Metastatic Breast Carcinoma in the Brain (tissue), 10 donors: ENCODE results near the genes TLCD3B, MAPK3, SULT1A3 and MYL11.

GRCh38 chr16:29152159-29153119 is 167.6 kb downstream of the LAT start:
- PRO-cap, 10 experiments, result no peak in any of the 10 experiments

DNA sequence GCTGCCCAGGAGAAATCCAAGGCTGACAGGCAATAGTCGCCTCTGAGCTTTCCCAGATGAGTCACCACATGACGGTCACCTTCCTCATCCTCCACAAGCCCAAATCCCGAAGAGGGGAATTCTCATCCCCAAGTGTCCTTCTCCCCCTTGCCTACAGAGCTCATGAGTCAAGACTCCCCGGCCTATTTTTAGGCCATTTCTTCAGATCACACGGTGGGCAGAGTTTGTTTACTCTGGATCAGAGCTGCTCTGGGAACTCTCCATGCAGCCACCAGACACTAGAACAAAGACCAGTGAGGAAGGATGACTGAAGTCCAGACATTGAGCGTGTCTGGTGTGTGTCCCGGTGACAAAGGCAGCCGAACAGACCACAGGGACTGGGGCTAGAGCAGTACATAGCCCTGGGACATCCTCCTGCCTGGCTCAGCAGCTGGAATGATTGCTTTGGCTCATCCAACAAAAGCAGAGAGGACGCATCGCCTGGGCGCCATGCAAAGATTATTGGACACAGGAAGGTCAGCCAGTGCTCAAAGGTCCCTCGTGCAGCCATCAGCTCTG is 134.4 kb downstream of the NPIPB11 start:
- PRO-cap, 10 experiments, result peak in 1 of 10 experiments; most common plus-strand start position 366 of the sequence (in 1)

DNA sequence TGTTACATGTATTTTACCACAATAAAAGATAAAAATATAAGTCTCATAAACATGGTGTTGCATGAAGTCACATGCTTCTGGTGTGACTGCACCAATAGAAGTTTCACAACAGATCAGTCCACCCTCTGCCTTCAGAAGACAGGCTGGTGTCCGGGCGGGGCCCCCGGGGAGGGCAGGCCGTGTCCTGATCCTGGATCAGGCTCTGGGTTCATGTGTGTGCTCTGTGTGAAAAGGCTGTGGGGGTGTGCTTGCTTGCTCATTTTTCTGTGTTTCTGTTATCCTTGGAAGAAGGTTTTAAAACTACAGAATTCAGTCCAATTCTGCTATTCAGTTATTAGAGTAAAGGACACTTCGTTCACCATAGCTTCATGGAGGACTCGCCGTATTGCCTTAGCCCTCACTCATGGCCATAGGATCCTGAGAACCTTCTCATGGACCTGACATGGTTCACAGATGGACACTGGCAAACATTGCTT is 106.3 kb downstream of the NPIPB11 start:
- PRO-cap, 10 experiments, result no peak in any of the 10 experiments

DNA sequence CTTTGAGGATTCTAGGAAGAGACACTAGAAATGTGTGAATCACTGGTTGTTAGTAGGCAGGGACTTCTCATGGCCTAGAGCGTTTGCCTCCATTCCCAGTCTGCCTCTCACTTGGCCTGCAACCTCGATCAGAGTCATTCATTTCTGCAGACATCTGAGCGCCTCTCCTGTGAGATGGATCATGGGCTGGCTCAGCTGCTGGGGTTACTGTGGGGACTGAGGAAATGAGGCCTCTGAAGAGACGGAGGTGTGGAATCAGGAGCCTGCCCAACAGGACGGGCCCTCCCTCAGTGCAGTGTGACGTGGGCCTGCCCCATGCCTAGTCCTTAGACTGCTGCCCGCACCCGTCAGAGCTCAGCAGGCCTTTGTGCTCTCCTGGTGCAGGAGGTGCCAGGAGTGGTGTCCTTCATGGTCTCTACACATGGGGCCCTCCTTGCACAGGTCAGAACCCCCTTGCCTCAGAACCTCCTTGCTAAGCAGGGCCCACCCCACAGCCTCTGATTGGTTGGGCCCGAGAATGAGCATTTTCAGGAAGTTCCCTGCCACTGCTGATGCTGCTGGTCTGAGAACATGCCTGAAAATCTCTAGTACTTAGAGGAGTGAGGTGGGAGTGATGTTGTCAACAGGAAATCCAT is 99.4 kb downstream of the NPIPB11 start:
- PRO-cap, 10 experiments, result no peak in any of the 10 experiments

DNA sequence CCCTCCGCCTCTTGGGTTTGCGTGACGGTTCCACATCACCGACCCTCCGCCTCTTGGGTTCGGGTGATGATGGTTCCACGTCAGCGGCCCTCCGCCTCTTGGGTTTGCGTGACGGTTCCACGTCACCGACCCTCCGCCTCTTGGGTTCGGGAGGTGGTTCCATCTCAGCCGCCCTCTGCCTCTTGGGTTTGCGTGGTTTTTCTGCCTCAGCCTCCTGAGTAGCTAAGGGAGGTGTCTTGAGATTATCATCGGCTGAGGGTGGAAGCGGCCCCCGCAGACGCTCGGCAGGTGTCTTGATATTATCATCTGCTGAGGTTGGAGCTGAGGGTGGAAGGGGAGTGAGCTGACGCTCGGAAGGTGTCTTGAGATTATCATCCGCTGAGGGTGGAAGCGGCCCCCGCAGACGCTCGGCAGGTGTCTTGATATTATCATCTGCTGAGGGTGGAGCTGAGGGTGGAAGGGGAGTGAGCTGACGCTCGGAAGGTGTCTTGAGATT is 25.0 kb downstream of the NPIPB11 start:
- PRO-cap, 10 experiments, result no peak in any of the 10 experiments

- PRO-cap, 10 experiments, result no peak in any of the 10 experiments
These were observed 2.5 kb downstream of the SPN start for GRCh38 chr16:29665431-29666107.

GRCh38 chr16:29709931-29710241 is 30.9 kb downstream of the QPRT start:
- PRO-cap, 10 experiments, result no peak in any of the 10 experiments

DNA sequence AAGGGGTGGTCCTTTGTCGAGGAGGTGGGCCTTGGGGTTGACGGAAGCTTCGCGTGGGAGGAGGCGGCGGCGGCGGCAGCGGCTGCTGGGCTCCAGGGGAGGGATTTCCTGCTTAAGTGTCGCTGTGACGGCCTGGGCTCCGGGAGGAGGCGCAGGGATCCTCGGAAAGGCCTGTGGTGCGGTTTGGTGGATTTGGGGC is 1.6 kb downstream of the MAZ start:
- PRO-cap, 10 experiments, result peak in 10 of 10 experiments; most common plus-strand start position 125 of the sequence (in 6)

GRCh38 chr16:29994741-29995536 is 478 bp downstream of the HIRIP3 start:
- PRO-cap, 10 experiments, result peak in 7 of 10 experiments; most common plus-strand start chr16:29995368 (in 6); most common minus-strand start chr16:29995225 (in 7)

GRCh38 chr16:30006984-30007472 is 3.8 kb downstream of the DOC2A start:
- PRO-cap, 10 experiments, result no peak in any of the 10 experiments

GRCh38 chr16:30030352-30031460 is at the start of gene TLCD3B:
TSS of gene TLCD3B (minus strand) at chr16:30031271.
- PRO-cap, 10 experiments, result peak in 7 of 10 experiments; most common plus-strand start chr16:30030991 (in 1); most common minus-strand start chr16:30031271 (in 7)

DNA sequence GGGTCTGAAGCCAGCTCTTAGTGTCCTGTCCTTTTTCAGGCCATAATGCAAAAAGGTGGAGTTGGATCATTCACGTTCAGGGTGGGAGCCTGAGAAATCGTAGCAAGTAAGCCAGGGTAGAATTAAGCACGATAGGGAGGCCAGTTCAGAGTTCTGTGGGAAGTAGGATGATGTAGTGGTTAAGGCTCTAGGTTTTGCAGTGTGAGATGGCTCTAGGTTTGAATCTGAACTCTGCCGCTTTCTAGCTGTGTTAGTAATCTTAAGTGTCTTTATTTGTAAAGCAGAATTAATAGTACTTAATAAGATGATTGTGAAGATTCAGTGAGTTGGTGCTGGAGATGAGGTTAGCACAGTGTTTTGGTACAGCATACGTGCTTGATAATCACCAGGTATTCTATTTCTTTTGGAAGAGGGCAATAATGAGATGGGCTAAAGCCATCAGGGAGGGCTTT is 1.2 kb downstream of the PPP4C start:
- PRO-cap, 10 experiments, result no peak in any of the 10 experiments

GRCh38 chr16:30104033-30105151 is 8.4 kb upstream of the YPEL3 start:
- PRO-cap, 10 experiments, result peak in 5 of 10 experiments; most common plus-strand start chr16:30104840 (in 3); most common minus-strand start chr16:30104784 (in 3)

GRCh38 chr16:30114243-30114944 is 1.1 kb upstream of the GDPD3 start:
- PRO-cap, 10 experiments, result no peak in any of the 10 experiments

GRCh38 chr16:30122449-30123878 is at the start of gene MAPK3:
TSS of gene MAPK3 (minus strand) at chr16:30123220.
- PRO-cap, 10 experiments, result peak in 10 of 10 experiments; most common plus-strand start chr16:30123384 (in 4); most common minus-strand start chr16:30122952 (in 8)

DNA sequence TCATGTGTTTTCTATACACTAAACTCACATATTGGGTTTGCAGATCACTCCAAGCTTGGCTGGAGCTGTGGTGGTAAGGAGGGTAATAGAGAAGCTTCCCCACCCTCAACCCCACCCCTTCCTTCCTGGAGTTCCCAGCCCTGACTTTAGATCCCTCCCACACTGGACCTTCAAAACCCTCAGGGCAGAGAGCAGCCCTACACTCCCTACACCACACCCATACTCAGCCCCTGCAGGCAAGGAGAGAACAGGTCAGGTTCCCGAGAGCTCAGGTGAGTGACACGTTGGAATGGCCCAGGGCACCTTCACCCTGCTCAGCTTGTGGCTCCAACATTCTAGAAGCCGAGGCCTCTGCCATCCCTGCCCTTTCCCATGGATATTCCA is at the start of gene SULT1A3:
TSS of gene SULT1A3 (plus strand) at position 200 of the 384 bp plus-strand sequence.
- PRO-cap, 10 experiments, result no peak in any of the 10 experiments

DNA sequence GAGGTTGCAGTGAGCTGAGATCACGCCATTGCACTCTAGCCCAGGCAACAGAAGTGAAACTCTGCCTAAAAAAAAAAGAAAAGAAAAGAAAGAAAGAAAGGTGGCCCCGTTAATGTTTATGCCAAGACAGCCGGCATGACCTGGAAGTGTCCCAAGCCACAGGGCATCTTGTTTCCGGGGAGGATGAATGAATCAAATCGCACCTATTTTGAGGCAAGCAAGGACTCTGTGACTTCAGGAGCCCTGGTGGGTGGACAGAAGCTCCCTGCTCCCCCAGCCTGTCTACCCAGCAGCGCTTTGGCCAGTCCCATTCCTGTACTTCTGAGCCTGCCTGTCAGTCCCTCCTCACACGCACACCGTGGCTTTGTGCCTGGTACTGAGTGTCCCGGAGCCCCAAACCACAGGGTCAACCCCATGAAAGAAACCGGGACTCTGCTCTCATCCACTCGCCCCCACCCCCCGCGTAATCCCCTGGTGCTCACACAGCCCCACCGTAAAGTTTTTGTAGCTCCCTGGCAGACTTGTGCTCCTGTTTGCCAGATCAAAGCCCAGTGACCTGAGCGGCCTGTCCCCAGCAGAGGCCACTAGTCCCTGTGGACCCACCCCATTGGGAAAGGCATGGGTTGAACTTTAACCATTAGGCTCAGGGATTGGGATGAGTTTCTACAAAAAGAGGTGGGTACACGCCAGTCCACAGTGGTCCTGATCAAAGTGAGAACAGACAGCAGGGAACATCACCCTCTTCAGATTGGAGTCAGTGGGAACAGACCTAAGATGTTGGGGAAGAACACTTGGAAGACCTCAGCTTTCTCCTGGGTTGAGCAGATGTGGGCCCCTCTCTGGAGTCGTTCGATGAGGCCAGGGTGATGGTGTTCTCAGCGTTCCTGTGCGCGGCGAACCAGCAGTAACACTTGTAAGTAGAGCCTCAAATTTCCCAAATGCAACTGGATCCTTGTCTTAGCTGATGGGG is 19.2 kb downstream of the CD2BP2 start:
- PRO-cap, 10 experiments, result peak in 1 of 10 experiments; most common minus-strand start position 286 of the sequence (in 1)

DNA sequence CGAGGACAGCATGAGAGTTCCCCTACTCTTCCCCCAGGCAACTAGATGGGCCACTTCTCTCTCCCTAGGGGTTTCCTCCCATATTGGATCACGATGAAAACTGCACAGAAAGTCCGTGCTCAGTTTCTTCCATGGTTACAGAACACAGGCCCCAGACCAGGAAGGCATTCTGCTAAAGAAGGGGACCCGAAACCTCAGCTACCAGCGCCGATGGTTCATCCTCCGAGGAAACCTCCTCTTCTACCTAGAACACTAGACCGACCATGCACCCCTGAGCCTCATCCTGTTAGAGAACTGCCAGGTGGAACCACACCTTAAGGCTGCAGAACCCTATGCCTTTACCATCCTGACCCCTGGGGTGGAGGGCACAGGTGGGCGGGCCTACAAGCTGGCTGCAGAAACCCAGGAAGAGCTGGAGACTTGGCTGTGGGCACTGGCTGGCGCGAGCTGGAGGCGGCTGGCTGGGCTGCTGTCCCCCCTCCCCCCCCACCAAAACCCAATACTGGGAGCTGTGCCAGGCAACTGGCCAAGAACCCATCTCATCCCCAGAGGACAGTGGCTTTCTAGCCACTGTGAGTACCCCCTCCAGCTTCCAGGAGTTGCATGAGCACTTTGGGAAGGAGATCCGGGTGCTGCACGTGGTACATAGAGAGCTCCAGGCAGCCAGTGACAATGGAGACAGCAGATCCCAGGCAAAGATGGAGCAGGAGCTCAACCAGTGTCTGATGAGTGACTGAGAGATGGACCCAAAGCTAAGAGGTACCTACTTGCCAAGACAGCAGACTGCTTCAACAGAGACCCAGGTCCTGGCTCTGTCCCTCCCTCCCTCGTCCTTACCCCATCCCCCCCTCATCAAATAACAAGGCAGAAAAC is 1.4 kb upstream of the CD2BP2 start:
- PRO-cap, 10 experiments, result peak in 2 of 10 experiments; most common plus-strand start position 427 of the sequence (in 1); most common minus-strand start position 592 of the sequence (in 2)

DNA sequence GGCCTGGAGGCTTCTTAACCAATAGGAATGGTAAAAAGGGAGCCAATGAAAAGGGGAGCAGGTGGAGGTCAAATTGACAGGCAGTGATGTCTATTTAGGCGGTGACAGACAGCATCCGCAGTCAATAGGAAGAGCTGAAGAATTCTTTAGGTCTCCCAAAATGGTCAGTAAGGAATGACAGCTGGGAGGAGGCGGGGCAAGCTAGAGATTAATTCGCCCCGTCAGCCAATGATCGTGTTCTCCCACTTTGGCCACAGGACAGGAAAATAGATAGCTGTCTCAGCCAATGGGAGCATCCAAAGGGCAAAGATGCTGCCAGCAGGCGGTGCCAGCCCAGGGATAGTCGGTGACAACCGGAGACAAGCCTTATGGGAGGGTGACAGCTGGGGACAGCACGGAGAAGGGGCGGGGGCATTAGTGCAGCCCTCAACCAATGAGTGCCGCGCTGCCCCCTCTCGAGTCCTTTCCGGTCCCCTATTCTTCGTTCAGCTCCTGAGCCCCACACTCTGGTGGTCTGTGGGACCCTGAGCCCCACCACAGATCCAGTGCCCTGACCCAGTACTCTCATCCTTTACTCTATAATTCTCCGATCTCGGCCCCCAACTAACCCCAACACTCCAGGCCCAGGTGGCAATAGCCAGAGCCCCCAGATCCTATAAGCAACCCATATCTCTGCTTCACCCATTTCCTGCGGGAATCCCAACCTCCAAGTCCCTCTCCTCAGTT is 711 bp upstream of the TBC1D10B start:
- PRO-cap, 10 experiments, result peak in 10 of 10 experiments; most common plus-strand start position 369 of the sequence (in 7)

GRCh38 chr16:30374411-30374880 is at the start of gene MYL11:
TSS of gene MYL11 (plus strand) at chr16:30374802.
- PRO-cap, 10 experiments, result no peak in any of the 10 experiments